Tibial artery (tissue), 1 donor: Measurements from ENCODE around the genes ART4 and RERGL.

GRCh38 chr12:14756188-14756612, 14.7 kb downstream of the H4C16 start:
- PRO-cap: no peak

- PRO-cap: unidirectional peak, minus-strand start at chr12:14843836
Observed at GRCh38 chr12:14842811-14843979, at the start of gene ART4. ART4 (minus strand) TSS chr12:14843526.

DNA sequence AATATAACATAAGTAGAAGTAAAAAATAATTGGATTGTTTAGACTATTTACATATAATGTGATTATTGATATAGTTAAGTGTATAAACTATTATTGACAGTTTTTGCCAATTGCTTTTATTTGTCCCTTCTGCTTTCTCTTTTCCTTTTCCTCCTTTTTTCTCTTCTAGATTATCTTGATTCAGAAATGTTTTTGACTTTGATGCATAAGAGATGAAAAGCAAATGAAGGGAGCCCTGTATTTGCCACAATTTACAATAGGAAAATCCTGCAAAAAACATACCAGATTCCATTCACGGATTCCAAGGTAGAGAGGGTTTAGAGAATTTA, 4.3 kb downstream of the MGP start:
- PRO-cap: no peak

- PRO-cap: no peak
Observed at GRCh38 chr12:14950400-14950925, 10.9 kb downstream of the ARHGDIB start.

DNA sequence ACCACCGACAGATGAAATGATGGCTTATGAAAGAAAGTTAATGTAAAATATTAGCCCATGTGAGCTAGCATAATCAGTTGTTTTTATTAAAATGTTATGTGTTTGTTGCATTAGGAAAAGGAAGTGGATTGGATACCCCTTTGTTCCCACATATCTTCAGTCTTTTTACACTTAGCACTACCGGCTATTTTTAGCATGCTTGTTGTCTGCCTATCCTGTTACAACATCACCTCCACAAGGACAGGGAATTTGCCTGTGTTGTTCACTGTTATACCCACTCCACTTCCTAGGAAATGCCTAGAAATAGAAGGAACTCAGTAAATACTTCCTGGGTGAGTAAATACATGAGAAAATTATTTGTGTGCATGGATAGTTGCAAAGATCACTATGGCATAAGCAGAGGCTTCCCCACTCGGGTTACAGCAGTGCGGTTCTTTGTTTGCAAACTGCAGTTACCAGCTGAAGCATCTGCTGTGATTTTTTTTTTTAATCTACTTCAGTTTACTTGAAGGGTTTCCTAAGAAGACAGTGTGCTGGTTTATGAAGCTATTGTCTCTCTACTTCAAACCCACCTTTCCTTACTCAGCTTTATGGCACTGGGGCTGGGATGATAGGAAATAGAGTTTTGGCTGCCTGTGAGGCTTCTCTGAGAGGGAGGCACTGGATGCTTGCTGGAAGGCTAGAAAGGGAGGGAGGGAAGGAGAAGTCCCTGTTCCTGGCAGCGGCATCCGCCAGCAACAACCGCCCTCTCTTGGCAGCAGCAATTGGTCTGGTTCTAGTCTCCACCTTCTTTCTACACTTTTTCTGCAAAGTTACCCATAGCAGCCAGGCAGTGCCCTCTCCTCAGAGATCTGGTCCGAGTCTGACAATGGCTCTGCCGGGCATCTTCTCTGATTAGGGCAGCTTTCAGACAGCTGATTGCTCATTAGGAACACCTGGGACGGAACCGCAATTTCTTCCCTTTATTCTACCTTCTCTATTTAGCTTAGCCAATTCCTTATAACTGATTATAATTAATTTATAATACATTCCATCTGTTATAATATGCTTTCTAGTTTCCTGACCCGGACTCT, 29.1 kb downstream of the PDE6H start:
- PRO-cap: no peak

- PRO-cap: bidirectional peak, plus-strand start at chr12:15207250, minus-strand start at chr12:15207078
Observed at GRCh38 chr12:15207011-15207328, 14.2 kb downstream of the RERG start.

DNA sequence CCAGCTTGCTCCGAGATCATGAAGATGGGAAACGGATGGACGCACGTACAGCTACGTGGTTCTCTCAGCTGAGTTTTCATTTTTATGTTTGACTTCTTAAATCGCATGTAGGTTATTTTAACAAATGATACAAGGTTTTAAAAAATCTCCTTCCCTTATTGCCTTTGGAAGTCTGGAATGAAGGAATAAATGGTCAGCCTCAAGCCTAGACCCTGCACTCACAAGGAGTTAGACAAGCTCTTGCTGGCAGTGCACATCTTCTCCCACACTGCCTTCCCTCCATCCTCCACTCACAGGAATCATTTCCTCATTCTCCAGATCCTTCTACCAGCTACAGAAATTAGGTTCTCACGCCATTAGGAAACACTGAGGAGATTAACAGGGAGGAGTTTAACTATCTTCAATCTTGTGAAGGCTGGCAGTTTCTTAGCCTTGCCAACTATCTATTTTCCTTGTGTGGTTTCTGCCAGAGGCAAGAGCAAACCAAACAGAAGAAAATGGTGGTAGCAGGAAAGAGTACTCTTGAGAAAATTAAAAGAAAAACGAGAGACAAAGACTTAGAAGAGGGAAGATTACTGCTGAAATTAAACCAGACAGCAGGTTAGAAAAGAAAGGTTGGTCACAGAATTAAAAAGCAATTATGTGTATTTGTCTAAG, 5.3 kb downstream of the RERG start:
- PRO-cap: unidirectional peak, minus-strand start at position 300 of the sequence

DNA sequence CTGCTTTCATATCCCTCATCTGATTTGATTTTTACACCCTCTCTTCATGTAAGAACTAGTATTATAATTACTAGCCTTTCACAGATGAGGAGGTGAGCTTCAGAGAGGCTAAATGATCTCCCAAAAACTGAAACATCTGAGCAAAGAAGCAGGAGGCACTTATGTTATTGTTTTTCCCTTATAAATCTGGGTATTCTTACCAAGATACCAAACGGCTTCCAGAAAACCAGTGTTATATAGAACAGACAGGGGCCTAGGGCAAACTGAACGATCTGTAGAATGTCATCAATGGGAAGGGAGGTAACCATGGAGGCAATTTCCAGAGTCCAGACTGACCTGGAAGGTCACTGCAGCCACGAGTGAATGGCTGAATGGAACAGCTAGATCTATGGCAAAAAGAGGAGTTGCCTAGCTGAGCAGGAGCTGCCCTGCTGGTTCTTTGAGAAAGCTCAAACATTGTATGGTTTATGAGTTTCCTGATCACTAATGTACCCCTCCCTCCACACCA, 844 bp upstream of the RERG start:
- PRO-cap: no peak

DNA sequence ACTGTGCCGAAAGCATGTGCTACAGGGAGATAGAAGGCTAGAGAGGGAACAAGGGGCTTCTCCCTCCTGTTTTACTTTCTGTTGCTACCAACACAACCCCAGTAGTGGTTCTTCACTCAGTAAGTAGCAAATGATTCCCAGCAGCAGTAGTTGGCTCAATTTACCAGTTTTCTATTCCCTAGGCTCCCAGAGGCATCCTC, 170.3 kb downstream of the EPS8 start:
- PRO-cap: no peak

DNA sequence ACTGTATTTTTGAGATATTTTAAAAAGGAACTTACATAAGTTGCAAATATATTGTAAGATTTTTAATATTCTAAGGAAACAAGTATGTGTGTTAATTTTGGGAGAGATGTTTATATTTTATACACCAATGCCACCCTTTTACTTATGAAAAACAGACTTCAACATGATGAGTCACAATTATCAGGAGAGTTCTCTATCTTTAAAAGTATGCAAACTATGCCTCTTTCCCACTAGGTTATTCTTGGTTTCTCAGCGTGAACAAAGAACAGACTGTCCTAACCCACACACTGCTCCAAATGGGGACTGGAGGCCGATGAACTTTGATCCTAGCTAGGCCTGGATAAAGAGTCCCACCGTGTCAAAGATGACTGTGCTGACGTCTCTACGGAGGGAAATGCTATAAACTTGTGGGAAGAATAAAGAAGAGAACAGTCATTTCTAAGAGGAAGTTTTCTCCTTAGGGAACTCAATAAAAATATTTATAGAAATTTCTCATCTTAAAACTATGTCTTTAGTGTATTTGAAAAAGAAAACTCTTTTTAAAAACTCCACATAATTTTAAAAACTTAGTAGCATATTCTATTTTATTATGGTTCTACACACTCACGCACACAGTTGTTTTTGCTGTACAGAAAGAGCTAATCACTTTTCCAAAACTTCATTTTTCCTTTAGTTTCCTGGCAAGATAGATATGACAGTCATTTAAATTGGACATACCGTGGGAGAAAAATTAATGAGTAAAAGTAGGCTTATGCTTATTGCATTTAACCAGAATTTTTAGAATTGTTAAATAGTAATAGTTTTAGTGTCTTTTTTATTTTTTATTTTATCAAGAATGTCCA, 160.0 kb downstream of the EPS8 start:
- PRO-cap: bidirectional peak, plus-strand start at position 582 of the sequence, minus-strand start at position 297 of the sequence

GRCh38 chr12:15688154-15688932, 100.8 kb downstream of the EPS8 start:
- PRO-cap: unidirectional peak, plus-strand start at chr12:15688534

- PRO-cap: bidirectional peak, plus-strand start at chr12:15693492, minus-strand start at chr12:15693383
Observed at GRCh38 chr12:15693084-15693765, 96.0 kb downstream of the EPS8 start.

- PRO-cap: no peak
Observed at GRCh38 chr12:15788149-15788666, 980 bp downstream of the EPS8 start.

DNA sequence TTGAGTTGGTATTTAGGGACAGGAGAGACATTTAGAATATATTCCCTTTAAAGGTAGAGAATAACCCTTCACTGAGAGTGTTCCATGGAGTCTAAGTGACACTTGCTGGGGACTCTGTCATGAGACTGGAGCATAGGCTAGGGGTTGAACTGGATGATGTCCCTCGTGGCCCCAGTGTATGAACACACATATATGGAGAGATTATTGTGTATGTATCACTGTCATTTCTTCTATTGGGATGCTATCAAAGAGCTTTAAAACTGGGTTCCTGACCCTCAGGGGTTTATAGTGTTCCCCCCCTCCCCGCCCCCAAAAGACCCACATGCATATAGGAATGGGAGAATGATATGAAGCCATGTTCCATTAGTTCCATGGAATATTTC, 13.2 kb downstream of the MGST1 start:
- PRO-cap: no peak

- PRO-cap: no peak
Observed at GRCh38 chr12:16382611-16383551, 35.4 kb downstream of the MGST1 start.

GRCh38 chr12:16555526-16556181, 50.3 kb downstream of the LMO3 start:
- PRO-cap: no peak

DNA sequence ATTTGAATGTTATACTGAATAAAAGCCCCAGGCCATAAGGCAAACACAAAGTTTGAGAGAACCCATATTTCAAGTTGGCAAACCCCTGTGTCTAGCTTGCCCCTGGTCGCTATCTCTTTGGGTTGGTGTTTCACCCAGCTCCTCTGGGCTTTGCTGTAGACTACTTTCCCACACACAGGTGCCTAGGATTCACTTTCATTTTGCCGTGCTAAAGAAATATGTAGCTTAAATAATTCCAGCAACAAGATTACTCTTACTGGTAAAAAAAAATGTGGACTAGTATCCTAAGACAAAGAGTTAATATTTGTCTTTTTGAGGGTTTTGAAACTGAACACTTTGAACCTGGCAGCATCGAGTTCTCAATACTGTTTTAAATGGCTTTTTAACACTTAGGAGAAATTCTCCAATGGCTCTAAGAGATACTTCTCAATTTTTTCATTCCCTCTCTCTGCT, 5.3 kb upstream of the LMO3 start:
- PRO-cap: no peak

DNA sequence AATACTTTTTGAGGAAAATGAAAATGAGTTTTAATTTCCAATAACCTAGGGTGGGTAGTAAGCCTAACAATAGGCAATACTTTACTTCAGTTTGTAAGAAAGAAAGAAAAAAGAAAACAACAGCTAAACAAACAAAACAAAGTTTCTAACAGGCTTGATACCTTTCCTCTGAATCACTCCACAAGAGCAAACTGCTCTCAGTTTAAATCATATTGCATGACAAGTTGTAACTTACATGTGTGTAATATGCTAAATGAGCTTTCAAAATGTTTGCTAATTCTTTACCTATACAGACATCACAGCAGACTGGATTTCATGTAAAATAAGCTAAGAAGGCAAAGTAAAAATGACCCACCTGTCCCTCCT, 6.7 kb upstream of the LMO3 start:
- PRO-cap: no peak

DNA sequence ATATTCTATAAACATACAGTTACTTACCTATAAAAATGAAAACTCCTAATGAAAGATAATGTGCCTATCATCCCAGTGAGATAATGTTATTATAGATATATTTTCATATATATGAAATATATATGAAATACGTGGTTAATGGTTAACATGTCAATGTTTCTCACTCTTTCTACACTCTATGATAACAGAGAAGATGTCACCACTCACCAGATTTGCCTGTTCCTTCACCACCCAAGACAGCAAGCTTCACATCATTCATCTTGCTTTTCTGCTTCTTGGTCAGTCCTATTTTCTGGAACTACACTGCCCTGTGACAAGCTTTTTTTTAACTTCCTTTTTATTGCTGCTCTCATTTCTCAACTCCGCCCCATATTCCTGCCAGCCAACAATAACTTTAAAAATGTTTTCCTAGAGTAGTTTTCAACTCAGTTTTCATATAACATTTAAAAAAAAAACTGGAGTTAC, at the start of gene RERGL:
TSS of gene RERGL (minus strand) at position 312 of the 465 bp plus-strand sequence.
- PRO-cap: no peak

- PRO-cap: no peak
Observed at GRCh38 chr12:18242575-18243111, 18.7 kb upstream of the PIK3C2G start.